Endodermal cell (in vitro differentiated cells): Measurements from ENCODE around the gene CHRDL2.

GRCh38 chr11:73323241-73324496 lies 15.6 kb downstream of the ARHGEF17 start:
- PRO-cap = no peak

DNA sequence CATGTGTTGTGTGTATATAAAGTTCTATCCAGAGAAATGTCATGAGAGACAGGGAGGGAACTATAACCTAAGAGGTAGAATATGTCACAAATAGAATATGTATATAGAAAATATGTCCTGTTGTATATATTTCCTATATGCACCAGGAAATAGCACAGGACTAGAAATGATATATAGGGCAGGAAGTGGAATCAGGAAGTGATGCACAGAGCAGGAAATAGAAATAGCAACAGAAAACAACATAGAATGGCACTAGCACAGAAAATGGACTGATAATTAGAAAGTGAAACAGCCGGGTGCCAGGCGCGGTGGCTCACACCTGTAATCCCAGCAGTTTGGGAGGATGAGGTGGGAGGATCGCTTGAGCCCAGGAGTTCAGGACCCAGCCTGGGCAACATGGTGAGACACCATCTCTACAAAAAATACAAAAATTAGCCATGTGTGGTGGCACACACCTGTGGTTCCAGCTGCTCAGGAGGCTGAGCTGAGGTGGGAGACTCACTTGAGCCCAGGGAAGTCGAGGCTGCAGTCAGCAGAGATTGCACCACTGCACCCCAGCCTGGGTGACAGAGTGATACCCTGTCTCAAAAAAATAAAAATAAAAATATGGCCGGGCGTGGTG lies 9.9 kb upstream of the RELT start:
- PRO-cap = no peak

GRCh38 chr11:73376963-73377469 lies 817 bp downstream of the RELT start:
- PRO-cap = no peak

GRCh38 chr11:73398127-73399006 lies 22.2 kb downstream of the RELT start:
- PRO-cap = no peak

- PRO-cap = no peak
Measured at GRCh38 chr11:73401830-73402453, 25.7 kb downstream of the RELT start.

DNA sequence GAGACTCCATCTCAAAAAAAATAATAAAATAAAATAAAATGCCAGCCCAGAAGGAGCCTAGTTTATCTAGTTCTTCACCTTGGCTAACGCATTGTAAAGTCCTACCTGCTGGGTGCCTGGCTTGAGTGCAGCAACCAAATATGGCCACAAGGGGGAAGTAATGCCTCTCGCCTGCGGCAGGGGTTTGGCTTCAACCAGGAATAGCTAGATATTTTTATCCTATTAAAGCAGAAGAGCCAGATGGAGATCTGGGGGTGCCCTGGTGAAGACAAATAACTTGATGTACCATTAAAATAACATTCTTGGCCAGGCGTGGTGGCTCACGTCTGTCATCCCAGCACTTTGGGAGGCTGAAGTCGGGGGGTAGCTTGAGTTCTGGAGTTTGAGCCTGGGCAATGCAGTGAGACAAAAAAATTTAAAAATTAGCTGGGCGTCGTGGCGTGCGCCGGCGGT lies 20.6 kb upstream of the PLEKHB1 start:
- PRO-cap = no peak

- PRO-cap = no peak
Measured at GRCh38 chr11:73877159-73877761, 461 bp downstream of the PAAF1 start.

- PRO-cap = no peak
Measured at GRCh38 chr11:73969302-73969947, 13.2 kb downstream of the UCP2 start.

GRCh38 chr11:73976065-73976494 lies 6.6 kb downstream of the UCP2 start:
- PRO-cap = no peak

DNA sequence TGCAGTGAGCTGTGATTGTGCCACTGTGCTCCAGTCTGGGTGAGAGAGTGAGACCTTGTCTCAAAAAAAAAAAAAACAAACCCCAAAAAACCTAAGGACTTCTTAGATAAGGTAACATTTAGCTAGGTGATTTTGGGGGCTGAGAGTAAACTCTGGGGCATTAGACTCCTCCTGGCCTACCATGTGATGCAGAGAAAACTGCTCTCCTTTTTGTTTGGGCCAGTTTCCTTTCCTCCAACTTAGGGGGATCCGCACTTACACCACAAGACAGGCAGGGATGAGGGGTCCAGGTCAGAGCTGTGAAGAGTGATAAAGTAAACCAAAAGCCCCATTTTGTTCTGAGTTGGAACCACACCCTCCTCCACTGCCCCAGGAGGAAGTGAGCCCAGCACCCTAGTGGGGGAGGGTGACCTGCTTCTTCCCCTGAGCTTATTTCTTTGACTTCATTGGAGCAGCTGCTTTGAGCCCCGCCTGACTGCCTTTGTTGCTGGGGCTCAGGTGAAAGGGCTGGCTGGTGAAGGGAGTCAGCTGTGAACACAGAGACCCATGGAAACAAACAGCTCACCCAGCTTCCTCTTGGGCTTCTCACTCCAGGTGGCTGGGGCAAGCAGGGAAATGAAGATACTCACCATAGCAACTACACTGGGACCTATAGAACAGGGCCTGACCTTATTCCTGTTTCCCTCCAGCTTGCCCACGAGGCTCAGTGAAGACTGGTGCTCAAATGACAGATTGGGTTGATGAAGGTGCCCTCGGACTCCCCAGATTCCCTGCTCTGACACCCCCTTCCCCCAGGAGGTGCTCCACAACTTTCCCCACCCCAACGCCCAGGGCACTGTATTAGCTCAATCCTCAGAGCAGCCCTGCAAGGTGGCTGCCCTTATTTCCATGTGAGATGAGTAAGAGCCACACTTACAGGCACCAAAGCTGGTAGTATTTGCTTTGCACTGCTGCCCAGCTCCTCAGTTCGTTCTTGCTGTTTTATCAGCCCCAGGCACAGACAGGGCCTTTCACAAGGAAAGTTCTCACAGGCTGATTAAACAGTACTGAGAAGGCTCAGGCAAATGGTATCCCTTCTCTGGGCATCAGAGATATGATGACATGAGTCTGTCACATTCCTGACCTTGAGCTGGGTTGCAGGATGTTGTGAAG lies 2.5 kb downstream of the UCP2 start:
- PRO-cap = no peak

DNA sequence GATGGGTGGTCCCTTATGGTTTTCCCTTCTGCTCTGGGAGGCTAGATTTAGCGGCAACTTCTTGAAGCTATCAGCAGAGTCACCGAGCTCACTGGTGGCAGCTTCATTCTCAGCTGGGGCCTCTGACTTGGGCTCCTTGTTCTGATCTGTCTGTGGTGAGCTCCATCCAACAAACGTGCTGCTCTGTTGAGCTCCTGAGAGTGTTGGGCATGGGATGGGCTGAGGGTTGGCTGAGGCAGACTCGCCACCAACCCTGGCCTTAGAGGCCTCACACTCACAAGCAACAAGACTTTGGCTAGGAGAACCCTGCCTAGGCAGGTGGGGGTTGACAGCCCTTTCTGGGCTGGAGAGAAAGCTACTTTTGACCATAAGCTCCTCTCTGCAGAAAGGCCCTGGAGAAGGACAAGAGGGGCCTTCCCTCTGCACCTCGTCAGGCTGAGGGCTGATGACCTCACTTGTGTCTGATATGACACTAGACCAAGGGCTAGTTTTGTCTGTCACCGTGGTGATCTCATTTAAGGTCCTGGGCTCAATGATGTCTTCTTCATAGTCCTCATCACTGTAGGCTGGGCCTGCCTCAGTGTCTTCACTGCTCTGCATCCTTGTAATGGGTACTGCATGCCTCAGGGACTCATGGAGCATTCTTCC lies 24.7 kb upstream of the UCP3 start:
- PRO-cap = no peak

- PRO-cap = no peak
Measured at GRCh38 chr11:74579579-74579792, 12.9 kb upstream of the POLD3 start.

DNA sequence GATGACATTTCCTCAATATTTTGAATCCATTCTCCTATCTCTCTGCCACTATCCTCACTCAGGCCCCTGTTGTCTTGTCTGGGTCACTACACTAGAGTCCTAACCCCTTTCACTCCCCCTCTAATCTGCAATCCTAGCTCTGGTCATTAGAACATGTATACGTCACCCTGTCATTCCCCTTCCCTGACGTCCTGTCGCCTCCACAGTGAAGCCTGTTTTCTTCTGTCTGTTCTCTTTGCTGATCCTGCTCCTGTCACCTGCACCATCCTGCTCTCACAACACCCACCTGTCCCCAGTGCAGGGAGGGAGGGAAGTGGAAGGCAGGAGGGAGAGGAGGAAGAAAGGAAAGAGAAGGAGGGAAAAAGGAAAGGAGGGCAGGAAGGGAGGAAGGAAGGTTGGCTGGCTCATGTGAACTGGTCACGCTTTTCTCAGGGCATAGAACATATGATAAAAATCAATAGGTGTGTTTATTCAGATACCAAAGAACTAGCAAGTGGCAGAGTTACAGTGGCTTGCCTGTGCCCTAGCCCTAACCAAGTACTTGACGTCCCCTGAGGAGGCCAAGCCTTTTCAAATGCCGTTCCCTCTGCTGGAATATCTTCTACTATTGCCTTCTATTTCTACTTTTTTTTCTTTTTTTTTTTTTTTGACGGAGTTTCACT lies 33.7 kb downstream of the CHRDL2 start:
- PRO-cap = no peak

- PRO-cap = no peak
Measured at GRCh38 chr11:74730825-74731920, at the start of gene CHRDL2. CHRDL2 (minus strand) TSS chr11:74731426.

- PRO-cap = no peak
Measured at GRCh38 chr11:74909396-74909924, 39.4 kb downstream of the XRRA1 start.

DNA sequence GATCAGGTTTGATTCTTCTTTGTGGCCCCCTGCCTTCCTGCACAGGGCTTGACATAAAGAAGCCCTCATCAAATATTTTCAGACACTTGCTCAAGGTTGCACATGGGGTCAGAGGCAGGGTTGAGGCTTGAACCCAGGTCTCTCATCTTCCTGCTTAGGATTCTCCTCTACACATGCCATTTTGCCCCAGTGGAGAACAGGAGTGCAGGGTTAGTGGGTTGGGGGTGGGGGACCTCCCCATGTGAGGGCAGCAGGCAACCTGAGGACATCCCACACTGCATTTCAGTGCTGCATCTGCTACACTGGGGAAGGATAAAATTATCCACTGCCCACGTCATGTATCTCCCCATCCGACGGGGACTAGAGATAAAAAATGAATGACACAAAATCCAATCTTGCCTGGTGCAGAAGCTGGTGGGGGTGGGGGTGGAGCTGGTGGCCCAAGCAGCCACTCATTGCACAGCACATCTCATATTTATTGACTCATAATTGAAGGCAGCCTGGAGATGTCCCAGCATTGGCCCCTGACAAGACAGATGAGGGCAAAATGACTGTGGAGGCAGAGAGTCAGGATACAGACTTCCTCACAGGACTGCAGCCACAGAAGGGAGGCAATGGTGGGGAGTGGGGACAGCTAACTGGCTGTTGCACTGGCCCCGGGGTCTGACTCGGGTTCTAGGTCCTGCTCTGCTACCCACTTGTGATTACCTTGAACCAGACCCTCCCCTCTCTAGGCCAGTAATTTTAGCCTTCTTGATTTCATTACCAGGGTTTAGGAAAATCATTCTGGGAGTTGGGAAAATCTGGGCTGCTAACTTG lies 41.4 kb downstream of the NEU3 start:
- PRO-cap = no peak

- PRO-cap = no peak
Measured at GRCh38 chr11:75263287-75263705, 22.7 kb downstream of the TPBGL start.

GRCh38 chr11:75369812-75370355 lies 18.4 kb upstream of the ARRB1 start:
- PRO-cap = no peak

DNA sequence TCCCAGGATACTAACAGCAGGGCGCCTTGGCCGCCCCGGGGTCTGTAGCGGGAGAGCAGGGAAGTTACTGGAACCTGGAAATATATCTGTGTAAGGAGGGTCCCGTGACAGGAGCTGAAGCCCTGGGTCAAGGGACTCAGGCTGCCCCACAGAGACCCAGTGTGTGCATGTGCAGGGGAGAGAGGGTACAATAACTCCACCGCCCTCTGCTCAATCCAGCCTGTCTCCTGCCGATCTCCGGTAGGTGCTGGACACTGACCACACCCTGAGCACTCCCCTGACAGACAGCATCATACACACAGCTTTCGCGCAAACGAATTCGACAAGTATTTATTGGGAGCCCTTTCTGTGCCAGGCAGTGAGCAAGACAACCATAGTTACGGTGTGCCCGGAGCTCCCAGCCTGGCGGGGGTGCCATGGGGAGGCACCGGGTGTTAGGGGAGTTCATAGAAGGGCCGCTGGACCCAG lies 2.0 kb downstream of the KLHL35 start:
- PRO-cap = no peak

- PRO-cap = bidirectional peak, plus-strand start at chr11:75554428, minus-strand start at chr11:75554372; bidirectional peak, plus-strand start at chr11:75554799, minus-strand start at chr11:75554613
Measured at GRCh38 chr11:75554191-75555105, 7.6 kb upstream of the SERPINH1 start.